HTERT-HM (cell line): Measurements from ENCODE around the gene SLC25A34.

- RRBS: no CpG with 5 or more reads among the region's 10 CpGs
Observed at GRCh38 chr1:15352422-15353008, 57.2 kb upstream of the EFHD2 start.

- RRBS: no CpG with 5 or more reads among the region's 25 CpGs
Observed at GRCh38 chr1:15370697-15371769, 38.7 kb upstream of the EFHD2 start.

DNA sequence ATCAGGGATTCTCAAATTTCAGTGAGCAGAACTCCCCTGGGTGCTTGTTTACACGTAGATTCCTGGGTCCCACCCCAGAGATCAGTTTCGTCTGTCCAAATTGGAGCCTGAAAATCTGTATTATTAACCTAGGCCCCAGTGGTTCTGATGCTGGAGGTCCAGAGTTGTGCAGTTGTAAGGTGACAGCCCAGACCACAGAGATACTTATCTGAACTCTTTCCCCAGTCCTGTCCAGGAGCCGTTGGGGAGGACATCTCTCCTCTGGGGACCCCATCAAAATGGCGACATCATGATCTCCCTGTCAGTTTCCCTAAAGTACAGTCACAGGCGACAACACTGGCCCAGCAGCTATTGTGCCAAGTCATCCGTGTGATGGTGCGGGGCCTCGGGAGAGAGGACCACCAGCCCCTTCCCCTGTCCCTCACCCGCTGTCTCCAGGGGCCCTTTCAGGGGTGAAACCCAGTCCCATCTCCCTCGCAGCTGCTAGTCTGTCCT is 779 bp upstream of the EFHD2 start:
- RRBS: no CpG with 5 or more reads among the region's 10 CpGs

- RRBS: no CpG with 5 or more reads among the region's 28 CpGs
Observed at GRCh38 chr1:15412149-15413133, 2.8 kb downstream of the EFHD2 start.

- RRBS: no CpG with 5 or more reads among the region's 14 CpGs
Observed at GRCh38 chr1:15431393-15432197, 6.6 kb upstream of the CTRC start.

GRCh38 chr1:15442282-15442728 is 4.1 kb downstream of the CTRC start:
- RRBS: no CpG with 5 or more reads among the region's 10 CpGs

- RRBS: 1% methylated on average over 8 of the region's 33 CpGs
Observed at GRCh38 chr1:15524999-15525616, 1.1 kb upstream of the CASP9 start.

GRCh38 chr1:15526107-15526335 is 627 bp upstream of the DNAJC16 start:
- RRBS: no CpG with 5 or more reads among the region's 6 CpGs

DNA sequence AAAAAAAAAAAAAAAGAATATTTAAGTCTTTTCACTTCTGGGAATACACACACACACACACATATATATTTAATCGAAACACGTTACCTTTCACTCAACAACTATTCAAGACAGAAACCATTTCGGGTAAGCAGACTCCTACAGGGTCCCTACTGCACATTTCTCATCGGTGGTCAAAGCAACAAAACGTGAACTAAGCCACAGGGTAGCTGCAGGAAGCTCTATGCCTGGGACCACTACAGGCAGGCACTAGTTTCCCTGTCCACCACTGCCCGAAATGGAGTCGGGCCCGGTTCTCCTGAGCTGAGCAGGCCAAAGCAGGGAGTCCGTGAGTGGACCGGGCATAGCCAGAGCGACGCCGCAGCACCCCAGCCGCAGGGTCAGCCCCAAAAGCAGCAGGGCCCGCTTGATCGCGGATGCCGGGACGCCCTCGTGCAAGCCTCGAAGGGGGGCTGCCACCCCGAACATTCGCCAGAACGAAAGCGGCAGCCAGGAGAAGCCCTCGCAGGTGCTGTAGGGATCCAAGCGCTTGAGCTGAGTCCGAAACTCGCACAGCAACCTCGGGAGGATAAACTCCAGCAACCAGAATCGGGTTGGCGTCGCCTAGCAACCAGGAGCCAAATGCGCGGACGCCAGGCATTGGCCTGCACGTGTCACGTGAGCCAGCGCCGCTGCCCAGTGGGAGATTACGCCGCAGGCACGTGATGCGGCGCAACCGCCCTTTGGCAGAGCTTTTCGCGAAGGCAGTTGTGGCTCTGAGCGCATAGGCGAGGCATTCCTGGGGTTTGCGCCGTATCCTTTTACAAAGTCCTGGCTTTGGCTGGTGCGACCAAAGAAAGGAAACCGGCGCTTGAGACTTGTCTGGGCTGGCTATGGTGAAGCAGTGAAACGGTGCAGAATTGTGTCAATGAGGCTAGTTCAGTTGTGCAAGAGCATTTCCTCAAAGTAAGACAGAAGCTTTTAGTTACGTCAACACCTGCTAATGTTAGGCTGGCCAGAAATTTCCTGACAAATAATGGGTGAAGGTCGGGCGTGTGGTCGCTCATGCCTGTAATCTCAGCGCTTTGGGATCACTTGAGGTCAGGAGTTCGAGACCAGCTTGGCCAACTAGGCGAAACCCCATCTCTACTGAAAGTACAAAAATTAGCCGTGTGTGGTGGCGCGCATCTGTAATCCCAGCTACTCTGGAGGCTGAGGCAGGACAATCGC is 13.9 kb upstream of the DDI2 start:
- RRBS: 3% methylated on average over 9 of the region's 67 CpGs

DNA sequence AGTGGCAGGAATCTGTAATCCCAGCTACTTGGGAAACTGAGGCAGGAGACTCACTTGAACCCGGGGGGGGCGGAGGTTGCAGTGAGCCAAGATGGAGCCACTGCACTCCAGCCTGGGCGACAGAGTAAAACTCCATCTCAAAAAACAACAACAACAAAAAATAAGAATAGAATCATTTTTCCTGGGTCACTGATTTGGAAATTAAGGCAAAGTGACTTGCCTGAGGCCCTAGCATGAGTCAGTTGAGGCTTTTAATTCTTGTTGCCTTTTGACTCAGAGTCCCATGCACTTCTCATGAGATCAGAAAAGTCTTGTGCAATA is 3.6 kb upstream of the PLEKHM2 start:
- RRBS: no CpG with 5 or more reads among the region's 3 CpGs

DNA sequence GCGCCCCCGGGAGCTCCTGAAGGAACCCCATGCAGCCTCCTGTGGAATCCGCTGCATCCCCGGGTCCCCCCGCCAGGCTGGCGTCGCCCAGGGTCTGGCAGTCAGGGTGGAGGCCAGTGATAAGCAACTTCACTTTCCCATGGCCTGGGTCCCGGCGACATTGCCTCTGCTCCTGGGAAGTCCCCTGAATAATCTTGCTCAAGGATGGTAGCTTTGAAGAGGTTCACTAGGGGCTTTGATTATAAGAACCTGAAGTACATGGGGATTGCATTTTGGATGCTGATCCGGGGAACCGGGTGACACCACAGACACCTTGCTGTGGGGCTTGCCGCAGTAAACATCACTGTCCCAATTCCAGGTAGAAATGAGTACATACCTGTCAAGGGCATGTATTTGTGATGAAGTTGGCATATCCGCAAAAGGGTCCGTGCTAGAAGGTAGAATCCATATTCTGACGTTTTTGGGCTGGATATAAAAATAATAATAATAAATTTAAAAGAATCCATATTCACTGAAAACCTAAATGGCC is 866 bp downstream of the PLEKHM2 start:
- RRBS: 2% methylated on average over 8 of the region's 15 CpGs

DNA sequence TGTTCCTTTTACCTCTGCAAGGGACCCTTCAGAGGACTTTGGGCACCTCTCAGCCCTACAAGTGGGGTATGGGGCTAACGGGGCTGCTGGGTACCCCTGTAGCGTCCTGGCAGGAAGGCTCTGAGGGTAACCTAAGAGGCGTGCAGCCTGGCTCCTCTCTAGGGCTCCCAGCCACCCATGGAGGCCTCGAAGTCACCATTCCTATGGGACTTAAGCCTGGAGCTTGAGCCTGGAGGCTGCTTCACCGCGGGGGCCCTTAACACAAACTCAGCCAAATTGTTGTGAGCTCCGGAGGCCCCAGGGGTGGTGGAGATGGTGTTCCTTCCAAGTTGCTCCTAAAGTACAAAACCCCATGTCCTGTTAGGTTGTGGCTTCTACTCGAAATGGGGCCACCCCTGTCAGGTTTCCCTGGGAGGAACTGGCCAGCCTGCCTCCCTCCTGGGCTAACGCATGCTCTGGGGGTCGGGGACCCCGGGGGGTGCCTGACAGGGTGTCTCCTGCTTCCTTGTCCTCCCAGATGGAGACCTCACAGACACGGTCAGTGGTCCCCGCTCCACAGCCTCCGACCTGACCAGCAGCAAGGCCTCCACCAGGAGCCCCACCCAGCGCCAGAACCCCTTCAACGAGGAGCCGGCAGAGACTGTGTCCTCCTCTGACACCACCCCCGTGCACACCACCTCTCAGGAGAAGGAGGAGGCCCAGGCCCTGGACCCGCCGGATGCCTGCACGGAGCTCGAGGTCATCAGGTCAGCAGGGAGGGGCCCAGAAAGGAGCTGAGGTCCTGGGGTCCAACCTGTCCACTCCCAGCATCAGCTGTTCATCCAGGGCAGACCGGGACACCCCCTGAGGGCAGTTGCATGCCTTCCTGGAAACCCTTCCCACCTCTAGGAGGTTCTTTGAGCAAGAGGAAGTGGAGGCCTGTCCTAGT is 11.0 kb upstream of the SLC25A34 start:
- RRBS: 68% methylated on average over 7 of the region's 23 CpGs

DNA sequence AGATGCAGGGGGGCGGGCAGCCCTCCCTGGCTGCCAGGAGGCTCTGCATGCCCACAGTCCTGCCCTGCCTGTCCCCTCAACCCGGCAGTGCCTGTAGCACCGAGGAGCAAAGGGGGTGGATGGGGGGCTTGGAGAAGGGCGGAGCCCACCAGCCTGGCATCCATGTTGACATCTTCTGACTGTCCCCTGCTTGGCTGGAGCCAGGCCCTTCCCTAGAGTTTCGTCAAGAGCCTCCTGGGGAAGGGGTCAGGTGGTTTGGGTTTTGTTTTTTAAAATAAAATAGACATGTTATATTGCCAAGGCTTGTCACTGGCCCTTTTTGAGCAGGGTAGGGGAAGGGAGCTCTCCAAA is 1.6 kb upstream of the SLC25A34 start:
- RRBS: no CpG with 5 or more reads among the region's 5 CpGs

DNA sequence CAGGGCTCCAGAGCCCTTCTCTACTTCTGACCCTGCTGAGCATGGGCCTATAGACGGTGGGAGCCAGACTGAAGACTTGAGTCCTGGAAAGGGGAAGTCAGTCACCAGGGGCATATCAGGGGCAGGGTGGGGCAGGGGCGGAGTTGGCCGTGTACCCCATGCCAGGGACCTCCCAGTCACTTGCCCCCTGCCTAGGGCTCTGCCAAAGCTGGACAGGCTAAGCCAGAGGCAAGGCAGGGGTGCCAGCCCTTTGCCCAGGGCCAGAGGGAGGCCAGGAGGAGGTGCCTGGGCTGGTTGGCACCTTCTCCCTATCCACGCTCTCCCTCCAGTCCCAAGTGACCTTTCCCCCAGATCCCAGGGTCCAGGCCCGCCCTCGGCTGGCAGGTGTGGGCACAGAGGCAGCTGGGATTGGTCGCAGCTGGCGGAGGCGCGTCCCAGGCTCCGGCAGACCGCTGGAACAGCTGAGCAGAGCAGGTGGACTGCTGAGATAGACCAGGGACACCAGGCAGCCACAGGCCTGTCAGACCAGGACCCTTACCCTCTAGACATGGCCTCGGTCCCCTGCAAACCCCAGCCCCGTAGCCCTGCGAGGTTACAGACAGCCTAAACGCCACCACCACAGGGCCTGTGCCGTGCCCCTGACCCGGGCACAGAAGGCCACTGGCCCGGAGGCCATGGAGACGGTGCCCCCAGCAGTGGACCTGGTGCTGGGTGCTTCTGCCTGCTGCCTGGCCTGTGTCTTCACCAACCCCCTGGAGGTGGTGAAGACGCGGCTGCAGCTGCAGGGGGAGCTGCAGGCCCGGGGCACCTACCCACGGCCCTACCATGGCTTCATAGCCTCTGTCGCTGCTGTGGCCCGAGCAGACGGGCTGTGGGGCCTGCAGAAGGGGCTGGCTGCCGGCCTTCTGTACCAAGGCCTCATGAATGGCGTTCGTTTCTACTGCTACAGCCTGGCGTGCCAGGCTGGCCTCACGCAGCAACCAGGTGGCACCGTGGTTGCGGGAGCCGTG is at the start of gene SLC25A34:
Gene SLC25A34, plus strand, starts transcription at position 447 of the 1,010 bp plus-strand sequence.
- RRBS: 62% methylated on average over 4 of the region's 35 CpGs

DNA sequence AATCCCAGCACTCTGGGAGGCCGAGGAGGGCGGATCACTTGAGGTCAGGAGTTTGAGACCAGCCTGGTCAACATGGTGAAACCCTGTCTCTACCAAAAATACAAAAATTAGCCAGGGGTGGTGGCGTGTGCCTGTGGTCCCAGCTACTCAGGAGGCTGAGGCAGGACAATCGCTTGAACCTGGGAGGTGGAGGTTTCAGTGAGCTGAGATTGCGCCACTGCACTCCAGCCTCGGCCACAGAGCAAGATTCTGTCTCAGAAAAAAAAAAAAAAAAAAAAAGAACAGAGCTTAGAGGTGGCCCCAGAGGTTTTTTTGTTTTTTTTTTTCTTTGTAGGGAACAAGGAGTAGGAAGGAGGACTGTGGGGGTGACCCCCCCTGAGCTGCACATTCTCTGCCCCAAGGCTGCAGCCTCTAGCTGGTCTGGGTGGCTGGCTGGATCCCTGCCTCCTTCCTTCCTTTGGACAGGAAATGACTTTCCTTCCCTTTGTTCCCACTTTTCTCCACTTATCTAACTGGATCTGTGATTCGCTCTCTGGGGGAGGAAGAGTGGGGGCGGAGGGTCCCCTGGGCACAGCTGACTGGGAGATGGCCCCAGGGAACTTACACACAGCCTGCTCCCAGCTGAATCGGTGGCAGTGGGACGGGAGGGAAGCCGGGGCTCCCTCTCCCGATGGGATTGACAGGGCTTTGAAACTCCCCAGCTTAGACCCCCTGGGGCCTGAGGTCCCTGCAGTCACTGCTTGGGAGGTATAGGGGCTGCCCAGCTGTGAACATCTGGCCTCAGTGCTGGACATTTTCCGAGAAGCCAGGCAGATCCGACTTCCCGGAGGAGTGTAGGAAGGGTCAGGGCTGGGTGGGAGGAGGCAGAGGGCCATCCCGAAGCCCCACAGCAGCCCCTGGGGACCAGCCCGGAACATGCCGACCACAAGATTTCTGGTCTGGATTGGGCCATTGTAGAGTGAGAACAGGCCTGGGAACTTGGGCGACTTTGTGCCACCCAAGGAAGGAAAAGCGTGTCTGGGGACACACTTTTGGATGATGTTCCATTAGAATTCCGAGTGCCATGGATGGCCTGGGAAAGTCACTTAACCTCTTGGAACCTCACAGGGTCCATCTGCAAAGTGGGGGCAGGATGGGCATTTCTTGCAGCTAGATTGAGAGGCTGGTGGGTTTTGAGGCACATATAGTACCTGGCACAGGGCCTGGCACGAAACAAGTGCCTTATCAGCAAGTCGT is 2.1 kb downstream of the FBLIM1 start:
- RRBS: 13% methylated on average over 3 of the region's 23 CpGs

DNA sequence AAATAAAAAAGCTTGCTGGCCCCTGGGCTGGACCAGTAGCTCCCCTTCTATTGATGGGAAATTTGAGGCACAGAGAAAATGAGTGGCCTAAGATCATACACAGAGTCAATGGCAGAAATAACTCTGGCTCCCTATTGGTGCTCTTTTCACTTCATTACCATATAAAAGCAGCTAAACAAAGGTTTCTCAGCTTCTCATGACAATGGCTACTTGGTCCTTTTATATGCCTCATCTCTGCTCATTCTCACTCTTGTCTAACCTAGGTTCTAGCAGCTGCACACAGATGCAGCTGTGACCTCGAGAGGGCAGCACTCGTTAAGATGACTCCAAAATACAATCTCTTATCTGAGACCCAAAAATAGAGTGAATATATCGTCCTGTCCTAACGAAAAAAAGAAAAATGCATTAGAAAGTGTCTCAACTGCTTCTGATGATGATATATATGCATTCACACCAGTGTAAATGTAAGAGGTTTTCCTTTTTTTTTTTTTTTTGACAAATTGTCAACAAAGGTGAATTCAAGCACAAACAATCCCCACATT is 8.0 kb upstream of the UQCRHL start:
- RRBS: no CpG with 5 or more reads among the region's 4 CpGs

GRCh38 chr1:15919217-15919648 is 56.7 kb downstream of the ZBTB17 start:
- RRBS: no CpG with 5 or more reads among the region's 8 CpGs

- RRBS: 77% methylated on average over 4 of the region's 34 CpGs
Observed at GRCh38 chr1:15941981-15942755, 33.7 kb downstream of the ZBTB17 start.

- RRBS: 96% methylated on average over 4 of the region's 23 CpGs
Observed at GRCh38 chr1:15945428-15945956, 30.4 kb downstream of the ZBTB17 start.

- RRBS: no CpG with 5 or more reads among the region's 11 CpGs
Observed at GRCh38 chr1:15950658-15951294, 25.1 kb downstream of the ZBTB17 start.